Pericardium fibroblast (primary cell): ENCODE data around the gene KCNMA1.

GRCh38 chr10:76885811-76886645 lies 751.6 kb downstream of the KCNMA1 start:
- RAMPAGE, long total RNA, result no peak

- RAMPAGE, long total RNA, result no peak
Measured at GRCh38 chr10:77391414-77392232, 246.0 kb downstream of the KCNMA1 start.

DNA sequence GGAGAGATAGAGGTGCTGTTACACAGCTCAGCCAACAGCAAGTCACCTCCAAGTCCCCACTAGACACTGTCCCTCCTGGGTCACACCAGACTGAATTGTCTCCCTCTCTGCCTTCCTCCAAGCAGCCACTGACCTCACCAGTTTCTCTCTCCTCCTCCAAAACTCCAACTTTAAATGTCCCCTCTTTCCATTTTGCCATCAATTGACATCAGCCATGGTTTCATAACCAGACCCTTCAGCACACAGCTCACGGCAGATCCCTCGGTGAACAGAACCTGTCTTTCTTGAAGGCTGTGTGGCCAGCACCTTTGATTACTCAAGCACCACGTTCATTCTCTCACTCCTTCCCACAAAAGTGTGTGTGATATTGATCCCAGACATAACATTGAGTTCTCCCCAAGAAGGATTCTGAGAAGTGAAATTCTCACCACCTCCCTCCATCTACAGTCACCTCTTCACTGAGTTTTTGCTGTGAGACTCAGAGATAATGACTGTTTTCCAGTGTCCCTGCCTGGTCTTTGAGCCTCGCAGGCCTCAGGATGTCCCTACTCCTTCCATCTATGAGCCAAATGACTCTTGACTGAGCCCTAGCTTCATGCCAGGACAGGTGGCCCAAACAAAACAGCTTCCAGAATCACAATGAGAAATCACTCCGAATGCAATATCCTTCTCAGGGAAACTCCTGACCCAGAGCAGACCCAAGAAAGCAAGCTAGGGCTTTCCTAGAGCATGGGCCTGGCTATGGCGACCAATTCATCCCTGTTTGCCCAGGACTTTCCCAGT lies 235.2 kb downstream of the KCNMA1 start:
- RAMPAGE, long total RNA, result no peak

GRCh38 chr10:77478059-77478624 lies 159.5 kb downstream of the KCNMA1 start:
- RAMPAGE, long total RNA, result no peak

- RAMPAGE, long total RNA, result no peak
Measured at GRCh38 chr10:77513669-77514608, 123.7 kb downstream of the KCNMA1 start.

- RAMPAGE, long total RNA, result no peak
Measured at GRCh38 chr10:77552101-77552636, 85.4 kb downstream of the KCNMA1 start.

- RAMPAGE, long total RNA, result no peak
Measured at GRCh38 chr10:77553950-77554459, 83.6 kb downstream of the KCNMA1 start.

DNA sequence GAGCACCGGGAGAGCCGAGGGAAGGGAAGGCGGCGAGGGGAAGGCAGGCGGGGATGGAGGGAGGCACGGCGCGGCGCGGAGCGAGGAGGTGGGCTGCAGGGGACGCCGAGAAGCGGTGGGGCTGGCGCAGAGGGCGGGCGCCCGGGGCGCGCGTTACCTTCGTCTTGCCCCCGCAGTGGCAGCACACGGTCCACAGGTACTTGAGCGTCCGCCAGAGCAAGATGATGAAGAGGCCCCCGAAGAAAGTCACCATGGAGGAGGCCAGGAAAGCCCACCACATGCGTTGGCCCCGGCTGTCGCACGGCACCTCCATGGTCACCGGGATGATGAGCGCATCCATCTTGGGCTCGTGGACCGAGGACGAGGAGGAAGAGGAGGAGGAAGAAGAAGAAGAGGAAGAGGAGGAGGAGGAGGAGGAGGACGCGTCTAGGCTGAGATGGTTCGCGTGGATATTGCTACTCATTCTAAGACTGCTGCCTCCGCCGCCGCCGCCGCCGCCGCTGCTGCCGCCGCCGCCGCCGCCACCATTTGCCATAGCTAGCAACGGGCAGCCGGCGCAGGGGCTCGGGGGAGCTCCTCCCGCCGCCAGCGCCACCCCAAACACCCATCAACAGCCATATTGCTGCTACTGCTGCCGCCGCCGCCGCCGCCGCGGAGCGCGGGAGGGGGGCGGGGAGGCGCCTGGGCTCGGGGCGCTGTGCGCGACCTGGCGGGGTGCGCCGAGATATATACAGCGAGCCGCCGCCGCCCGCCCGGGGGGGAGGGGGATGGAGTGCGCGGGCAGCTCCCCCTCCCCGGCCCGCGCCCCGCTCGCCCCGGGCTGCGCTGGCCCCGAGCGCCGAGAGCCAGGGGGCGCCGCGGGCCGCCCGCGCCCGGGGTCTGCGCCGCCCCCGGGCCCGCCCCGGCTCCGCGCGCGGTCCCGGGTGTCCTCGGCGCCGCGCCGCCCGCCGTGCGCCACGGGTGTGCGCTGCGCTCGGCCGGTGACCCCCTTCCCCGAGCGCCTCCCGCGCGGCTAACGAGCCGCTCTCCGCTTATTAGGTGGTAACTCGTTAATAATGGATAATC lies at the start of gene KCNMA1:
KCNMA1 (minus strand) TSS at position 701 of the 1,065 bp plus-strand sequence.
- RAMPAGE, long total RNA, result no peak

GRCh38 chr10:77710699-77711822 lies 73.5 kb upstream of the KCNMA1 start:
- RAMPAGE, long total RNA, result no peak

DNA sequence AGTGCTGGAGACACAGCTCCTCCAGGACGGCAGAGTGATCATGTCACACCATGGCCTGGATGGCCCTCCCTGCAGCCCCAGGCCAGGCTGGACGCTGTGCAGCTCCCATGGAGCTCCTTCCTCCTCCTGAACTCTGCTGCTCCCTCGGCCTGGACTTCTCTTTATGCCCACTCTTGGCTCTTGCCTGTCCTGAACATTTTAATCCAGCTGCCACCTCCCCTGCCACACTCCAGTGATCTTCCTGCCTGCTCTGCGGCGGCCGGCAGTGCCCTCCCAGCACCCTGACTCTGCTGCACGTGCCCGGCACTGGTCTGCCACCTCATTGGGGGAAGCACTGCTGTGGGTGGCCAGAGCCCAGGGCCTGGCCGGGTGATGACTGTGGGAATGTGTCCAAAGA lies 116.1 kb downstream of the DLG5 start:
- RAMPAGE, long total RNA, result no peak

DNA sequence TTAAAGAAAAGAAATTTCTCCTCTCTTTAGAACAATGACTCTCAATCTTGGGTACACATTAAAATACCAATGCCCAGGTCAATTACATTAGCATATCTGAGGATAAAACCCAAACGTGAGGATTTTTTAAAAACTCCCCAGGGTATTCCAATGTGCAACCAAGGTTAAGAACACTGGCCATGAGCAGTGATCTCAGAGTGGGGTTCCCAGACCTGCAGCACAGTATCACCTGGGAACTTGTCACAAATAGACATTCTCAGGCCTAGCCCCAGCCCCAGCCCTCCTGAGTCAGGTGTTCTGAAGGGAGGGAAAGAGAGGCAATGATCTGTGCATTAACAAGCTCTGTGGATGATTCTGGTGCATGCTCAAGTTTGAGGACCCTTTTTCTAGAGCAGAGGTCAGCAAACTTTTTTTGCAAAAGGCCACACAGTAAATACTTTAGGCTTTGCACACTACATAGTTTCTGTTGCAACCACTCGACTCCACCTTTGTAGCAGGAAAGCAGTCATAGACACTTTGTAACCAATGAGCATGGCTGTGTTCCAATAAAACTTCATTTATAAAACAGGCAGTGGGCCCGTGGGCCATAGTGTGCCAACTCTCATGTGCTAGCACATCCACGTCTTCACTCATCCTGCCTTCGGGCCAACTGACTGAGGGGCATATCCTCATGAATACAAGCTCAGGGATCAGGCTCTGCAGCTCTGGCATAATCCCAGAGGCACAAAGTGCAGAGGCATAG lies 71.4 kb downstream of the DLG5 start:
- RAMPAGE, long total RNA, result no peak

DNA sequence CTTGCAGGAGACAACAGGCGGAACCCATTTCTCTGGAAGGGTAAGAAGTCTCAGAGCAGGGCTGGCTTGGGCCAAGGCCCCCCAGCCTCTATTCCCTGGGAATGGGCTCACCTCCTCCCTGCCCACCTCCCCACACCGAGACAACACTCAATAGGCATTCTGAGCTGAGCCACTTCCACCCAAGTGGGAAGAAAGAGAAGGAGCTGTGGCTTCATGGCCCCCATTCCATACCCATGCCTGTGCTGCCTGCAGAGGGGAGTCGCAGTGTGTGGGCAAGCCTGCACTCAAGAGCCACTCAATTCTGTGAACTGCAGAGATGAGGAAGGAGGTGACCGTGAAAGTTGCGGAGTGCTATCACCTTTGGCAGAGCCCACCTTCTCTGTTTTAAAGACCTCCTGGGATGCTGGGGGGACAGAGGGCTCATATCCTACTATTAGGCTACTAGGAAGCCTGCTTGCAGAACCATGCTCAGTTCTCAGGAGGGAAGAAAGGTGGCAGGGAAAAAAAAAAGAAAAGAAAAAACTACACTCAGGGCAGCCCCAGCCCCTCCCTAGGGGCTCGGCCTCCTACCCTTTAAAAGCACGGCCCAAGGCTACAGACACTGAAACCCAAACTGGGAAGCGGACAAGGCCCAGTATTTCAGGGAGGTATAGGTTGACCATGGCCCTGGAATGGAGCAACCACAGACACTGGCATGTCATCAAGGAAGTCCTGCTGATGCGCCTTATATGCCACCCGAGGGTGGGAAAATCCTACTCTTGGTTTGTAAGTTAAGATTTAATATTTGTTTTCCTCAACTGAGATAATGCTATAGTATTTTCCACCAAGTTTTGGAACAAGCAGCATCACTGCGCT lies 51.0 kb downstream of the DLG5 start:
- RAMPAGE, long total RNA, result no peak

GRCh38 chr10:77910185-77910646 lies 16.3 kb downstream of the DLG5 start:
- RAMPAGE, long total RNA, result no peak

DNA sequence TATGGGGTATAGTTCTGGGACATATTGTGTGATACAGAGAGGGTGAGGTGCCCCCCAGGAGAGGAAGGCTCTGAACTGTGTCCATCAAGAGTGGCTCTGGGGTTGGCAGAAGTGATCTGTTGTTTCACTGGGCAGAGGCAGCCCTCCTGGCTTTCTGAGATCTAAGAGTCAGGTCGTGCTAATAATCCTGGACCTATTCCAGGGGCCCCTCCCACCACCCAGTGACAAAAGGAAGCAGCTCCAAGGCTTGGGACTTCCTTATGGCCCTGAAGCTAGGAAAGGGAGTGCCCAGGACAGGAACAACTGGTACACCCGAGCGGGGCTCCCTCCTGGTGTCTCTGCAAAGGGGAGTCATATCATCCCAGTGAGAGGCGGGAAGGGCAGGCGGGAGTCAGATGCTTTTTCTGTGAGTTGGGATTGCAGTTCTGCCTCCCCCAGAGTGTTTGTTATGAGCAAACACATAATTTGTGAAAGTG lies 32.3 kb downstream of the RPS24 start:
- RAMPAGE, long total RNA, result no peak

DNA sequence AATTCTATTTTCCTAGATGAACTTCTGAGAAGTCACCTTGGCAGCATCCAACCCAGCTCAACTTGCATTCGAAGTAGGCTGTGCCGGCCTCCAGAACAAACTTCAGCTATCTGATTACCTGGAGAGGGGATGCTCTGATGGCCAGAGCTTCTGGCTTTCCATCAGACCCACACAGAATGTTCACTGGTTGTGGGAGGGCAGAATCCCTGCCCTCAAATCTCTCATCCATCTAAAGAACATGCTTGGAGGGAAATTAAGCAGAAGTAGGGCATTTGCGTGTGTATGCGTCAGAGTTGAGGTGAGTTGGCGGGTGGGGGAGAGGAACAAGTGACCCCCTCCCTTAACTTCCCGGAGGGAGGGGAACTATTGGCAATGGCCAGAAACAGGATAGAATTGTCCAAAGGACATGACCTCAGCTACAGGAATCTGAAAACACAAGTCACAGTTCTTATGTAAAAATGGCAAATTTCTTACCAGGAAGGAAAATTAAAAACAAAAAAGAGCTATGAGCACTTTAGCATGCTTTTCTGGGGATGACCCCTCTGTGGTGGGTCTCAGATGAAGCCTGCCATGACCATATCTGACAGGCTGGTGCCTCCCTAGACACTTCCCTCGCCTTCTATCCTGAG lies 278.7 kb downstream of the RPS24 start:
- RAMPAGE, long total RNA, result no peak

GRCh38 chr10:78408659-78409492 lies 375.2 kb downstream of the RPS24 start:
- RAMPAGE, long total RNA, result no peak

DNA sequence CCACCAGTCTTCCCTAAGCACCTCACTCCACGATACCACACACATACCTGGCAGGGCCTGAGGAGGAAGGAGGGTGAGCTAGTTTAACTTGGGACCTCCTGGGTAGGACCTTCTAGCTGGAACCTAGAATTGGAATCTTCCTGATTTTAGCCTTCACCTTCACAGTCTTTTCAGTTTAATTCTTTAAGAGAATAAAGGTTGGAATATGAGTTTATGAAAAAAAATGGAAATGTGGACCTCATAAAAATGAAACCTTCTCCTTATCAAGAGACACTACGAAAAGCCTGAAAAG lies 374.8 kb upstream of the ZMIZ1 start:
- RAMPAGE, long total RNA, result no peak

GRCh38 chr10:78742737-78743647 lies 325.8 kb upstream of the ZMIZ1 start:
- RAMPAGE, long total RNA, result no peak

DNA sequence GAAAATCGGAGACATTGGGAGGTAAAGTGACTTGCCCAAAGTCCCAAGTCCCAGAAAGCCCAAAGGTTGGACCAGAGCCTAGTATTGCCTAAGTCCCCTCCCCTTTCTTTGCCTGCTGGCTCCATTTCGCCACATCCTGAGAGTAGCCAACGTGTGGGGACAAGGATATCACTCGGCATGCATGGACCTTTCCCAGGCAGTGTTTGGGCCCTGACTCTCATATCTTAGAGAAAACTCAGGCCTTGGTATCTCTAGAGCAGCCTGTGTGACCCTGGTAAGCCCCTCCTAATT lies 294.2 kb upstream of the ZMIZ1 start:
- RAMPAGE, long total RNA, result no peak

DNA sequence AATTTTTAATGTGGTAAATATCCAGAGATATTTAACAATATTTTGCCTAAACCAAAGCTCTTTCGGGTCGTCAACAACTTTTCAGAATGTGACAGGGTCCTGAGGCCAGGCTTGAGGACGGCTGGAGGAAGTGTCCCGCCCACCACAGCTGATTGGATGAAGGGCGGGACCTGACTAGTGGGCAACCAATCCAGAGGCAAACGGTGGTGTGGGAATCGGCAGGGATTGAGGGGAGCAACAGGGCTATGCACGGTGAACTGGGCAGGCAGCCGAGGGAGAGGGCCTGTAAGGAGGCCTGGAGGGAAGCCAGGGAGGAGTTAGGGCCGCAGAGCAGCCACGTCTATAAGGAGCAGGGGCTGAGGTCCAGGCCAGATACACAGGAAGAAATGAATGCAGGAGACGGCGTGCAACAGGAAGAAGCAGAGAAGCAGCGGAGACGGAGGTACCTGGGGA lies 46.2 kb upstream of the ZMIZ1 start:
- RAMPAGE, long total RNA, result no peak